Thoracic aorta (tissue), 1 donor: ENCODE data around the gene RBM28.

GRCh38 chr7:124762676-124763302, 2.8 kb downstream of the GPR37 start:
- RAMPAGE, long total RNA, result no peak

GRCh38 chr7:127253441-127254333, 946 bp upstream of the GRM8 start:
- RAMPAGE, long total RNA, result no peak

- RAMPAGE, long total RNA, result no peak
Observed at GRCh38 chr7:127346891-127348113, 45.2 kb downstream of the ZNF800 start.

DNA sequence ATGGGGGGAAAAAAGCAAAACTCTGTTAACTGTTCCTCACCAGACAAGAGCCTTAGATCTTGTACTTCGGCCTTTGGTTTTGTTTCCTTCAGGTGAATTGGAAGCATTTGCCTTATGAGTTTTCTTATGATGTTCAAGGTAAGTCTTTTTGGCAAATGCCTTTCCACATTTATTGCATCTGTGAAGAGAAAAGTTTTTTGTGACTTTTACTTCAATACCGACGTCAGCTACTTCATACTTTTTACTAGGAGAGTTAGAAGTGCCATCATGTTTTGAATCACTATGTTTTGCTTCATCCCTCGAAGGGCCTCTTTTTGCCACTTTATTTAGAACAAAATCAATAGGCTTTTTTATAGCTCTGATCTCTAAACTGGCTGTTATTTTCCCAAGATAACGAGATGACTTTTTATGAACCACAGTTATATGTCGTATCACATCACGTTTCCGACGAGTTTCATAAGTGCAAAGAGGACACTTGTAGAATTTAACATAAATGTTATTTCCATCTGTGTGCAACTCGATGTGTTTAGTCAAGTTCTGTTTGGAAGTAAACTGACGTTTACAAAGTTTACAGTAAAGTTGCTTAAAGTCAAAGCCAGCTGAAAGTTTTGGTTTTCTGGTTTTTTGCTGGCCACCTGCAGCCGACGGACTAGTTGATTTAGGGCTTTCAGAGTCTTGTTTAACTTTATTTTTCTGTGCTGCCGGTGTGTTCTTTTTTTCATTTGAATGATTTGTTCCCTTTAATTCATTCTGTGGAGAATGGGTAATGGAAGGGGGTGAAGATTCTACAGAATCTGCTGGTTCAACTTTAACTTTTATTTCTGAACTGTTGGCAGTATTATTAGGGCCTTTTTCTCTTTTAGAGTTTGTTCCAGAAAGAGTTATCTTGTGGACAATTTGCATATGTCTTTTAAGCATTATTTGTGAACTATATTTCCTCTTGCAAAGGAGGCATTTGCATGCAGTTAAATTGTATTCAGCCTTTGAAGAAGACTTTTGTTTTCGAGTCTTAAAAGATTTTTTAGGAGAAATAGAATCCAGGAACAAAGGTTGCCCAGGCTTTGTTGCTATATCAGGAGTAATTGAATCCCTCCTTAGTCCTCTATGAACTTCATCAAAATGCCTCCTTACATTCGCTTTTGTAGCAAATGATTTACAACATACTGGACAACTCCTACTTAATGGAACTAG, 18.8 kb downstream of the ZNF800 start:
- RAMPAGE, long total RNA, result no peak

GRCh38 chr7:127588591-127589486, 628 bp downstream of the ARF5 start:
- RAMPAGE, long total RNA, result no peak

GRCh38 chr7:127619451-127620698, 1.9 kb upstream of the PAX4 start:
- RAMPAGE, long total RNA, result no peak

DNA sequence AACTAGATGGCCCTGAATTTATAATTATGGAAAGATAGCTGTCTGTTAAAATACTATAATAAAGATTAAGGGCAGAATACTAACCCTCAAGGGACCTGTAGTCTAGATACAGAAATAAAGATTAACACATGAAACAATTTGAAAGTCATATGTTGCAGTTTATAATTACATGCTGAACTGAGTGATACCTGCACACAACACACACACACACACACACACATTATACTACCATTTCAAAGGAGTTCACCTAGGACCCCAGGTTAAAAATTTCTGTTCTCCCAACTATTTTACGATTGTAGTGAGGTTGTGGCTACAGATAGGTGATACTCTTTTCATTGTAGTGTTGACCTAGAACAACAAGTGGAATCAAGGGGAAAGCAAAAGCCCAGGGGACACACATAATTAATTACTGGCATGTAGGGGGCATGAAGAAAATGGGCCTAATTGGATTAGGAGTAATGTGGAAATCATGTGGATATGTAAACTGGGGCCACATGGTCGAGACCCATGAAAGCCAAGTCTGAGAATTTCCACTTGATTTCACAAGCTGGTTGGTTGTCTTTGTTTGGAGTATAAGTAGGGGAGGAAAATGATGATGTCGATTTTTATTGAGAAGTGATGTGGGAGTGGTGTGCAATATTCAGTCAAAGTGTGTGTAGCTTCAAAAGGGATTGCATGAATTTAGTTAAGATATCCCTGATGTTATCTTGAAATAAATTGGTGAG, 132.0 kb downstream of the LRRC4 start:
- RAMPAGE, long total RNA, result start-site peak on the plus strand centred at position 129 of the sequence, 204 bp wide, 5 reads

GRCh38 chr7:127933491-127934732, 97.3 kb downstream of the LRRC4 start:
- RAMPAGE, long total RNA, result no peak

DNA sequence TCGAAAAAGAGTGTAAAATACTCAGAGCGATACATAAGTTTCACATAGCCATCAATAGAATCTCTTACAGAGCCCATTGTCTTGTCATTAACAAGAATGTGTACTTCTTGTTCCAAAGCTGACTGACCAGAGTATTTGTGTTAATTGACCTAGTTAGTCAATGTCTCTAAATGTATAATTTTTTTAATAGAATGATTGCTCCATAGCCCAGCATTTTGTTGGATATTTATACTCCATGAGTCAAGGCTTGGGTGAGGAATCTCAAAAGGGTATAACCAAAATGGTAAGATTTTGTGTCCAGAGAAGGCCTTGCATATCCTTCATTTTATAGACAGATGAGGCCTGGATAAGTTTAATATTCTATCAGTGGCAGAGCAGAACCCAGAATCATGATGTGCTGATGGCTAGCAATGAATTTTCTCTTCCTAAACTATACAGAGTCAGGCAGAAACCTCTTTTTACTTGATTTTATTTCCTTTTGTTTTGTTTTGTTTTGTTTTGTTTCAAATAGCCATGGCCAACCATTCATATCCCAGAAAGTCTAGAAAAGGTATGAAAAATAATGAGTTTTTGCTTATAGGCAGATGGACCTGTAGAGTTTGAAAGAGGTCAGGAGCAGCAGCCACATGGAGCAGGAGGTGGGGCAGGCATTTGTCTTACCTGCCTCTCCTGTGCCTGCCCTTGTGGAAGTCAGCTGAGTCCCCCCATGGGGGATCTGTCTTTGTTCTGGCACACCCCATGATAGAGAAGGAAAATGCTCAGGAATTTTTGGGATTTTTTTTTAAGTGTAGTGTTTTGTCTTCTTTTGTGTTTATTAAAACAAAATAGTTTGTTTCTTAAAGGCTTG, 44.9 kb downstream of the LRRC4 start:
- RAMPAGE, long total RNA, result no peak

DNA sequence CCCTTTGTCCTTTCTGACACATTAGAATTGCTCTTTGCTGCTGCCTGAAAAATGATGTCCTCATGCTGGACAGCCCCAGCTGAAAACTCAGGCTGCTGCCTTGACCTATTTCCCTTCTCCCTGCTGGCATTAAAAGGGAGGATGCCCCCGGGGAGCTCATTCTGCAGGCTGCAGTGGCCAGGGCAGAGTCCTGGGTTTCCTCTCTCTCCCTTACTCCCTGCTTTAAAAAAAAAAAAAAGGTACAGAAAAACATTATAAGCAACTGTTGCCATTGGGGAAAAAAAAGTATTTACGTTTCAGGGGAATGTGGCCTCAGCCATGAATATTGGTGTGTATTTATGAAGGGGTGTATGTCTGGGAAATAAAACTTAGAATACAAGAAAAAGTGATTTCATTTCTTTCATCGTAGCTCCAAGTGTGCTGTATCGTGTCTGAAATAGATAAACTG, 35.3 kb downstream of the LRRC4 start:
- RAMPAGE, long total RNA, result no peak

GRCh38 chr7:128031788-128031992, 453 bp upstream of the LRRC4 start:
- RAMPAGE, long total RNA, result no peak

DNA sequence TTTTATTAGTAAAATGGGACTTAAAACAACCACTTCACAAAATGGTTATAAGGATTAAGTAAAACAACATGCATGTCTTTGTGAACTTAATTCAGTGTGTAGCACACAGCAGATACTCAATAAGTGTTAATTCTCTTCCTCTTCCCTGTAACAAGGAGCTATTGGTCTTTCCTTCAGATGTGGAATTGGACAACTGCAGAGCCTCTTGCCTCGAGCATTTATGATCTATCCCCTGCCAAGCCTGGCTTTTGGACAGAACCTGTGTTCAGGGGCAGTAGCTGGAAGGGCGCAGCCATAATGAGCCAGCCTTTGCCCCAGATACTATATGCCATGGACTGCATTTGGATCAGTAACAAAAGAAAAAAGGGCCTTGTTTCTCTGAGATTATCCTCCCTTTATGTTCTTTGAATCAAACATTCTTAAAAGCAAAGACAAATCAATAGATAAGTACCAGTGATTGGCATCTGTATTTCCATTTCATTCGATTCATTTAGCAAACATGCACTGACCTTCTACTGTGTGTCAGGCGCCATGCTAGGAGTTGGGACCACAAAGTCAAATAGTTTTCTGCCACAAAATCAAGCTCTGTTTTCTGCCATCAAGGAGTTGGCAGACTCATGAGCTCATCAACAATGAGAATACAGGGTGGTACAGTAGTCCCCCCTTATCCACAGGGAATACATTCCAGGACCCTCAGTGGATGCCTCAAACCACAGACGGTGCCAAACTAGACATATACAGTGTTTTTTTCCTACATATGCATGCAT, 25.0 kb upstream of the LRRC4 start:
- RAMPAGE, long total RNA, result no peak

DNA sequence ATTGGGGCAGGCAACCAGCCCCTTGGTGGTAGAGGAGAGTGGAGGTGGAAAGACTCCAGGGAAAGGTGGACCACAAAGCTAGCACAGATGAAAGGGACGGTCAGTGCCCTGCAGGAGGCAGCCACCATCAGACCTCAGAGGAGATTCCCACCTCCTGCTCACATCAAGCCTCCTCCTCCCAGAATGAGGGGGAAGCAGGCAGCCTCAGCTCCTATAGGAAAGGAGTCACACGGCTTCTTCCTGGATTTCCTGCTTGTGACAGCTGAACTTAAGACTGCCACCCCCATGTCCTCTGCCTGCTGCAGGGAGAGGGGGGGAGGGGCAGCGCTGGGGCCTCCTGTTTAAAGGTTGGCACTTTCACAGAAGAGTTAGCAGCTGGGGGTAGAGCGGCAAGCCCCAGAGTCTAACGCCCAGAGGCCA, 44.4 kb upstream of the LRRC4 start:
- RAMPAGE, long total RNA, result no peak

GRCh38 chr7:128088258-128088531, 57.0 kb upstream of the LRRC4 start:
- RAMPAGE, long total RNA, result no peak

DNA sequence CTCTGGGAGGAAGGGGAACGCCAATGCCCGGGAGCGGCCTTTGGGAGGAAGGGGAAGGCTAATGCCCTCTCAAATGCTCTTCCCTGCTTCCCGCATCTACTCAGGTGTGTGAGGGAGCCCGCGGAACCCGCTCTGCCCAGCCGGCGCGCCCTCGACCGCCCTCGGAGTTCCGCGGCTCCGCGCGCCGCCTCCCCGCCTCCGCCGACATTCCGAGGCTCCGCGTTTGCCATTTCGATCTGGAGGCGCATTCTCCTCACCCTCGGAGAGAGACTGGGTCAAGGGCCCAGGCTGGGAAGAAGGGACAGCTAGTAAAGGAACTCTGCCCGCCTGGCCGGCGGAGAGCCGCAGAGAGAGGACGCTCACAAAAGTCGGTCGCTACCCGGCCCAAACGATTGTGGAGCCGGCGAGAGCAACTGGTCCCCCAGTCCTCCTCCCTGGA, 74.6 kb upstream of the LEP start:
- RAMPAGE, long total RNA, result no peak

DNA sequence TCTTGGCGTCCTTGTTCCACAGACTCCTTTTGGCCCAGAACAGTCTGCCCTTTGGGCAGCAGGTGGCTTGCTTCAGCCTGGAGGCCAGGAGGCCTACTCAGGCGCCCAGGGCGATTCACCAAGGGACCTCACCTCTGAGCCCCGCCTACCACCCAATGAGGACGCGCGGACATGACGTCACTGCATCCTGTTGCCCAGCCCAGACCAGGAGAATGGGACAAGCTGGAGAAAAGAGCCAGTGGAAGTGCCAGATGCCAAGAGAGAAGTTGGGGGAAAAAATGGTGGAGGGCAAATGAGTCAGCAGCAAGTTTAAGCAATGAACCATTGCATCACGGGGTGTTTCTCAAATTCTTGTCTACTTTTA, 24.1 kb upstream of the LEP start:
- RAMPAGE, long total RNA, result no peak

GRCh38 chr7:128343056-128344086, at the start of gene RBM28:
TSS of gene RBM28 (minus strand) at chr7:128343908.
- RAMPAGE, long total RNA, result start-site peak on the minus strand at chr7:128343808-128343853, 97 reads

GRCh38 chr7:128394832-128395324, 14.9 kb downstream of the IMPDH1 start:
- RAMPAGE, long total RNA, result no peak

- RAMPAGE, long total RNA, result no peak
Observed at GRCh38 chr7:128410178-128410834, 524 bp upstream of the IMPDH1 start.

DNA sequence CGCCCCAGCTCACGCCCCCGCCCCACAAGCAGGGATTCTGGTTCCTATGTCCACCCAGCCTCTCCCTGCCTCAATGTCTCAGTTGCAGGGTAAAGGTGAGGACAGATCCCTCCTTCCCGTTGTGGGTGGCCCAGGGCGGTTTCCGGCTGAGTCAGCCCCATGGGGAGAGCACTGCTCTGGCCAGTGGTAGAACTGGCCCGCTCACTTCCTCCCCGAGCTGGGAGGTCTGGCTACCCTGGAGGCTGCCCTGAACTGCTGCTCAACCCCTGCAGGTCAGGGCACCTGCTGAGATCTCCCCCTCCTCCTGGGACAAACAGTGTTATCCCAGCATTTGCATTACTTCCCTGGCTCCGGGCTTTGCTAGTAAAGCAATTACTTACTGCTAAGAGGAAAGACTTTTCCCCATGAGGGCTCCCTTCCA, 21.4 kb upstream of the IMPDH1 start:
- RAMPAGE, long total RNA, result no peak